ENCODE results near the genes OSCAR, LAIR1 and TTYH1.

DNA sequence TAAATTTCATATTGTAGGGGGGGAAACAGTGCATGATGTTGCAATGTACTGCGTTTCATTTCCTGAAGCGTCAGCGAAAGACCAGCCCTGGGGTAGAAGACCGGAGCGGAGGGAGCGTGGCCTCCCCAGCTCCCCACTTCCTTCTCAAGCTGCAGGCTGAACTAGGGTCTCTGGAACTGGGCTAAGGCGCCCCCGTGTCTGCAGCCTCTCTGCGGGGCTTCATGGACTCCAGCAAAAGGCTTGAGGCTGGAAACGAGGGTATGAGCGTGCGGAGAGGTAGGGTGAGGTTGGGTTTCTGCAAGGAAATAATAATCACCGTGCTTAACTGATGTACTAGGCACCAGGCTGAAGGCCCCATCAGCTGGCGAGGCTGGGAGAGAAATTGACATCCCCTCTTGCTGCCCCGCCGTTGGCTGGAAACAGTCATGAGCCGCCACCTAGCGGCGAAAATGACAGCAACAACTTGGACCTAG is 32.2 kb downstream of the CACNG6 start:
- RRBS: no CpG with 5 or more reads among the region's 19 CpGs

GRCh38 chr19:54100542-54101088 is at the start of gene OSCAR:
Gene OSCAR, minus strand, starts transcription at chr19:54100803.
- RRBS: no CpG with 5 or more reads among the region's 6 CpGs

DNA sequence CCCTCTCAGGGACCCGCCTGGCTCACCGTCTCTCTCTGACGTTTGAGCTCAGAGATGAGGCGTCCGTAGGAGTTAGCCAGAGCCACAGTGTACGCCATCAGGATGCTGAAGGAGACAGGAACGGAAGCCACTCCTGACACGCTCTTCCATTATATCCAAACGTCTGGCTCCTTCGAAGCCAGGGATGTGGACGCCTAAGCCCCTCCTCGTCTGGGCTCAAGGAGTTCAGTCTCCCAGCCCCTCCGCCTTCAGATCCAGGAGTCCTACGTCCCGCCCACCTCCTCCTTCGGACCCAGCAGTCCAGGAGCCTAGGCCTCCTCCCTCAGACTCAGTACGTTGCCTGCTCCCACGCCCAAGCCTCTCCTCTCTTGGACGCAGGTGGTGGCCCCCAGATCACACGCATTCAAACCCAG is 926 bp upstream of the LENG1 start:
- RRBS: no CpG with 5 or more reads among the region's 20 CpGs

DNA sequence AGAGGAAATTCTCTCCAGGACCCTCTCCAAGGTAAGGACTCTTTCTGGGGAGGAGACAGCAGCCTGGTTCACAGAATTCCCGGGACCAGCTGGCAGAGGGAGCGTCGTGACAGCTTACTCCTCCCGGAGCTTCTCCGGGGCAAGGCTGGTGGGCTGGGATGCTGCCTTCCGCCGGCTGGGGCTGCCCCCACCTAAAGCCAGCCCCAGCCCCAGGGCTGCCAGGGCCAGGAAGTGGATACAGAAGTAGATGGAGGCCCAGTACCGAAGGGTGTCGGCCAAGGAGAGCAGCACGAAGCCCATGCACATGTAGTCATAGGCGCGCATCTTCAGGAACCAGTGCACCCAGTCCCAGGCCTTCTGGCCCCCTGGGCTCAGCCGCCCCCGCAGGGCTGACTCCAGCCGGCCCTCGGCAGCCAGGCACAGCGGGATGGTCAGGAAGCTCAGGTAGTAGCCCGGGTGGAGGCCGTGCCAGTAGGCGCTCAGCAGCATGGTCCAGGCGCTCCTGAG is 1.0 kb upstream of the TMC4 start:
- RRBS: 85% methylated on average over 8 of the region's 21 CpGs

- RRBS: no CpG with 5 or more reads among the region's 17 CpGs
These were observed 2.4 kb downstream of the MBOAT7 start for GRCh38 chr19:54186755-54187630.

- RRBS: 3% methylated on average over 4 of the region's 14 CpGs
These were observed 148 bp upstream of the TSEN34 start for GRCh38 chr19:54191099-54191220.

- RRBS: no CpG with 5 or more reads among the region's 7 CpGs
These were observed 5.4 kb upstream of the LILRB2 start for GRCh38 chr19:54286341-54286629.

DNA sequence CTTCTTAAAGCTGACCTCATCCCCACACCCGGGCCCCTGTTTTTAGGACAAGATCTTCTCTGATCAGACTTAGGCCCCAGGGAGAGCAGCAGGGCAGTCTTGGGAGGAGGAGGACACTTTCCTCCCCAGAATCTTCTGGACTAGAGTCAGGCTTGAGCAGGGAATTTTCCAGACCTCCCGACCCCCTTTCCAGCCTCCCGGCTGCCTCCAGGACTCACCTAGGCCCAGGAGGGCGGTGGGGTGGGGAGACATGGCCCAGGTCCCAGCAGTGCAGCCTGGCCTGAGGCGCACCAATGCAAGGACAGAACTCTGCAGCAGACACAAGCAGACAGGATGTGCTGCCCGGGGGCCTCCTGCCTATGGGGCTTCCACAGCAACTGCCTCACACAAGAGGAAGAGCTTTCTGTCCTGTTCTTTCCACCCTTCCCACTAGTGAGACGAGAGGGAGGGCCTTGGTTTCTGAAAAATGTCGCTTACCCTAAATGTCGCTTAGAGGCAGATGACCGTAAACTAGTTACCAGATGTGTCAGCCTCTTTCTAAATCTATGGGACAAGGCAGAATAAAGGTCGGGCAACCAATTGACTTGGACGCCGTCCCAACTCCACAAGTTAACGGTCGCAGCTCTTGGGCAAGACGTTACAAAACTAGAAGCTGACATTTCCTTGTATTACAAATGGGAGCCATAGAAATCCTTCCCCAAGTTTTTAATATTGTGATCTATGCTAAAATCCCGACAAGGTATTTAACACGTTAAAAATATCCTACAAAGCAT is at the start of gene LAIR1:
Gene LAIR1 (minus strand): TSS at position 379 of the 773 bp plus-strand sequence.
- RRBS: no CpG with 5 or more reads among the region's 18 CpGs

DNA sequence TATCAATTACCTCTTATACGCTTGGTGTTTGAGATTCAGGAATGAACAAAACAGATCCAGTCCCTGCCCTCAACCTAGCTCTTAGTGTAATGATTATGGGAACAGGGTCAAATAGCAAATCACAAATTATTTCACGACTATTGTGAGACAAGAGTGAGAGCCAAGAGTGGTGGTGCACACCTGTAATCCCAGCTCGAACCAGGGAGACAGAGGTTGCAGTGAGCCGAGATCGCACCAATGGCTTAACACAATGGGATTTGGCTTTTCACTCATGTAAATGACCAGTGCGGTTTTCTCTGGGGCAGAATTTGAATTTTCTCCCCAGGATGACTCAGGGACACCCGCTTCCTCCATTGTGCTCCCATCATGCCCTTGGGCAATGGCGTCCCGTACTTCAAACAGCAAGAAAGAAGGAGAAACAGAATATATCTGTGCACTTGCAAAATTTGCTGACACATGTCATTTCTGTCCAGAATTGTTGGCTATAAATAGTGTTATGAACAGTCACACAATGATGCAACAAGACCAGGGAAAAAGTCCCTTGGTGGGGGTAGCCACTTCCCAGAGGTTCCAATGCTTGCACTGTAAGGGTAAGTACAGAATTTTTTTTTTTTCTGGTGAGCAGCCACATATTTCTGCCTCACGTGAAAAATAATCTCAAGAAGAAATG is 8.9 kb upstream of the LAIR1 start:
- RRBS: no CpG with 5 or more reads among the region's 10 CpGs

- RRBS: 51% methylated on average over 36 of the region's 59 CpGs
These were observed at the start of gene TTYH1 for GRCh38 chr19:54415152-54415746. Gene TTYH1, plus strand, starts transcription at chr19:54415464.

DNA sequence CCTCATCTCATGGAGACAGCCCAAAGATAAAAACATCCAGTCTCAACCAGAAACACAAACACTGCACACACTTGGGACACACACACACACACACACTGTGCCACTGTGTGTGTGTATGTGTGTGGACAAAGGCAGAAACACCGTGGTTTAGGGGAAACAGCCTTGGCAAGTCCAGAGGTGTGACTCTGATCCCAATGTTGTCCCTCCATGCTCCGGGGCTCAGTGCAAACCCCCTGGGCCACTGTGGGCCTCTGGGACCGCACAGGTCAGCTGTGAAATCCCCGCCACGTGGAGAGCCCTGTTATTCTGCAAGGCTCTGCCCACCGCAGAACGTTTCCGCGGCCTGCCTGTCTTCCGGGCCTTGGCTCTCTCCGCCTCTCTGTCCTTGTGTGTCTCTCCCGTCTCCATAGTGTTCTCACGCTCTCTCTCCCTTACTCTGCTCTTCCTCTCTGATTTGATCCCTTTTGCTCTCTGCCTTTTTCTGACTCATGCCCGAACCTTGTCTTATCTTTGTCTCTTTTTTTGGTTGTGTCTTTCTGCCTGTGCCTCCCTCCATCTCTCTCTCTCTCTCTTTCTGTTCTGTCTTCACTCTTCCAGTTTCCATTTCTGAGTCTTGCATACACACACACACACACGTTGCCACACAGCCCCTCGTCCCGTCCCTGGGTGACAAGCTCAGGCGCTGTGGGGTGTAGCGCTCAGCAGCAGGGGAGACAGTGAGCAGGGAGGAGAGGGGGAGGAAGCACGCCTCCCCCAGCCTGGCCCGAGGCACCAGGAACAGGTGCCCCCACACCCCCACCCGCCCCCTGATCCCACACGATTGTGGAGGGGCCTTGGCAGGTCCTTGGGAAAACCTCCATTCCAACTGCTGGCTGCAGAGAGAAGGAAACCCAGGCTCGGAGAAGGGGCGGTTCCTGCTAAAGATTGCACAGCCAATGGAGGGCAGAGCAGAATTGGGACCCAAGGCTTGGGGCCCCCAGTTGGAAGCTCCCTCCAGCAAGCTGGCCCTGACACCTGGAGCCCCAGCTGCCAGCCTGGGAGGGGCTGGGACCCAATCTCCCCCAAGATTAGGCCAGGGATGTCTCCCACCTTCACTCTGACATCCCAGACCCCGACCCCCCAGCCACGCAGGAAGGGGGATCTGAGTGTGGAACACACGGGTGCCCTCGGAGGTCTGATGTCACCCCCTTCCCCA is 3.1 kb downstream of the TTYH1 start:
- RRBS: no CpG with 5 or more reads among the region's 29 CpGs

DNA sequence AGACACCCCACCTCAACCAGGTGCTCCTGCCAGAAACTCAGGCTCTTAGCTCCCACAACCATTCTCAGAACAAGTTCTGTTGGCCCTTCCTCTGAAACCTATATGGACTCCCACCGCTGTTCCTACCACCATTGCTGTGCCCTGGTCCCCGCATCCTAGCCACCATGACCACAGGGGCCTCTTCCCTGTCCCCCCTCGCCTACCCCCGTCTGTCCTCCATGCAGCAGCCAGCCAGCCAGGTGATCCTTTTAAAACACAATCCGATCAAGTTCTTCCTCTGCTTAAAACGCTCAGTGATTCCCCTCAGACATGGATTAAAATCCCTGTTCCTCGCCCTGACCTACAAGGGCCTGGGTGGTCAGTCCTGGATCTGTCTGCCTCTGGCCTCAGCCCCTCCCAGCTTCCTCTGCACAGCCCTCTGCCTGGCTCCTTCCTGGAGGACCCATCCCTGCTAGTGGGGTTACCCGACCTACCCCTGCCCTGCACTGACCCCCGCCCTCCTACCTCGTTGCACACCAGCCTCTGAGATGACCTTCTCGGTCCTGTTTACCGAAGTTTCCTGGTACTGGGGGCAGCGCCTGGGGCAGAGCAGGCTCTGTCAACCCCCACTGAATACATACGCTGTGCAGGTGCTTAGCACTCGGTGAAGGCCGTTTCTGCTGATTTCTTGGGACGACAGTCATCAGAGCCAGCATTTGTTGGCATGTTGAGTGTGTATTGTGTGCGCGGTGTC is 14.8 kb upstream of the LENG8 start:
- RRBS: no CpG with 5 or more reads among the region's 19 CpGs

DNA sequence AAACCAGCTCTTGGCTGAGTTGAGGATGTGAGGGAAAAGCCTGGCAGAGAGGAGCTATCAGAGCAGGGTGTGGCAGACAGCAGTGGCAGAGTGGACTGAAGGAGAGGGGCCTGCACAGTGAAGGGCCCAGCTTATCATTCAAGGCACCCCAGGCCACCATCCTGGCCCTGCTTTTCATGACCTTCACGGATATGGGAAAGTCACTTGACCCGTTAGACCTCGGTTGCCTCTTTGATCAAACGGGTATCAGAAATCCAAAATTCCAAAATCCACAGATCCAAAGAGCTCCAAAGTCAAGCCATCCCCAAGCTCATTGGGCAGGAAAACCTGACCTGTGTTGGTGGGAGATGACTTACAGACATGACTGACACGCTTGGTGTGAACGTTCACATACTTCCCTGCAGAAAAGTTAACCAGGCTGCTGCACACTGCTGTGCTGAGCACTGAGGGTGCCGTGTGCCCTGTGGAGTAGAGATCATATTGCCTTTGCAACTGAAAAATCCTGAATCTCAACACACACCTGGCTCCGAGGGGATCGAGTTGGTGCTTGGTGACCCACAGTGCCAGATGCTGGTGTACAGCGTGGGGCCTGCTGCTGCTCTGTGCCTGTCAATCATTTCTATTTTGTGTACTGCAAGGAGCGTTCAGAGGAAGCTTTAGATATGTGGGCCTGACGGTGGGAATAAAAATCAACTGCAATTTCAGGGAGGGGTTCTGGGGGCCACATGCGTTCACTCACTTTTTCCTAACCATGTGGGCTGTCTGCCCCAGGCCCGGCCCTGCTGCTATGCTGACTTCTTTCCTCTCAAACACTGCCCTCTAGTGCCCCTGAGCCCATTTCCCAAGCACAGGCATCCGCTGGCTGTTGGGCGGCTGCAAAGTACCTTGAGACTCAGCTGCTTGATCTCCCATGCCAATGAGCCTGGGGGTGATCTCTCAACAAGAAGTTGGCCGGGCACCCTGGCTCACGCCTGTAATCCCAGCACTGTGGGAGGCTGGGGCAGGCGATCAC is 9.9 kb upstream of the LENG8 start:
- RRBS: no CpG with 5 or more reads among the region's 19 CpGs

DNA sequence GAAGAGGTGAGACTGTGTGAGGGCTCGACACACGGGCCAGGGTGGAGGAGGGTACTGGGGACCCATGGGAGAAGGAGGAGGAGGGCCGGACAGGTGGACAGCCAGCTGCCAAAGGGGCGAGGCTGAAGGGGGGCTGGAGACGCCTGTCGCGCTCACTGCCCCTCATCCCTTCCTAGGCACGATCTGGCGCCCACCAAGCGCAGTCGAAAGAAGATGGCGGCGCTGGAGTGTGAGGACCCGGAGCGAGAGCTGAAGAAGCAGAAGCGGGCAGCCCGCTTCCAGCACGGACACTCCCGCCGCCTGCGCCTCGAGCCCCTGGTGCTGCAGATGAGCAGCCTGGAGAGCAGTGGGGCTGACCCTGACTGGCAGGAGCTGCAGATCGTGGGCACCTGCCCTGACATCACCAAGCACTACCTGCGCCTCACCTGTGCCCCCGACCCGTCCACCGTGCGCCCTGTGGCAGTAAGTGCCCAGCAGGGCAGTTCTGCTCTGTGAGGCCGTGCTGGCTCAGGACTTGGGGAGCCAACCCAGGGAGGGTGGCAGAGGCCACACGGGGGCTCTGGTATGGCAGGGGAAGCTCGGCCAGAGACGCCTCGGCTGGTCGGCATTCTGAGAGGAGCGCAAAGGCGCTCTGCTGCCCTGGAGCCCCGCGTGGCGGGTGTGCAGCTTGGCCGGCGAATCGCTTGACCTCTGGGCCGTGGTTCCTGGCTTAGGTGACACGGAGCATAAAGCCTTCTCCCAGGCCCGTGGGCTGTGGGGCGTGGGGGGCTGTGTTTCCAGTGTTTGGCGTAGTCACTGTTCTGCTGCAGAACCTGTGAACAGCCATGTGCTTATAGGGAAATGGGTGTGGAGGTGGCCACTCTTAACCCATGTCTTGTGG is 6.9 kb downstream of the LENG9 start:
- RRBS: no CpG with 5 or more reads among the region's 47 CpGs

DNA sequence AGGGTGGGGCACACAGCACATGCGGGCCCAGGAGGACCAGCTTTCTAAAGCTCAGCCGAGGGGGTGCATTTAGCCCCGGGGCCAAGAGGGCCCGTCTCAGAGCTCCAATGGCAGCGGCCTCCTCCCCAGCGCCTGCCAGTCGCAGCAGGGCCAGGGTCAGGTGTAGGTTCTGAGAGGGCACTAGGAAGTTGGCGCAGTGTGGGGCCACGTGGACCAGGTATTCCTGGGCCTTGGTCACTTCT is 1.3 kb downstream of the LENG9 start:
- RRBS: no CpG with 5 or more reads among the region's 9 CpGs

DNA sequence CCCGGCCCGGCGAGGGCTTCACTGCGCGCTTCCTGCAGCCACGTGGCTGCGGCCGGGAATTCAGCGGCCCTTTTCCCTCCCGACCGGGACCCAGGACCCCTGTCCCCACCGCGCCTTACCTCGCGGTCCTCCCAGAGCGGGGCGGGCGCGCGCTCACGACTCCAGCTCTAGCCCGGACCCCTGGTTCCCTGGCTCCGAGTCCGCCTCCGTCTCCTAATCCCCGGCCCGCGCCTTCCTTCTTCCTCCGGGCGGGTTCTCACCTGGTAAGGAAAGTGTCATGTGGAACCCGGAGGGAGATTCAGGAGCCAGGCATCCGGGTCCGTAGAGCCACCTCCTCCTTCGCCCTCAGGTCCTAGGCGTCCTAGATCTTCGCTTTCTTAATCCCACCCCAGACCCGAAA is 1.7 kb downstream of the CDC42EP5 start:
- RRBS: 96% methylated on average over 20 of the region's 37 CpGs

- RRBS: no CpG with 5 or more reads among the region's 16 CpGs
These were observed 4.5 kb upstream of the LAIR2 start for GRCh38 chr19:54498080-54498654.

GRCh38 chr19:54526887-54527556 is 24.4 kb downstream of the LAIR2 start:
- RRBS: no CpG with 5 or more reads among the region's 28 CpGs

DNA sequence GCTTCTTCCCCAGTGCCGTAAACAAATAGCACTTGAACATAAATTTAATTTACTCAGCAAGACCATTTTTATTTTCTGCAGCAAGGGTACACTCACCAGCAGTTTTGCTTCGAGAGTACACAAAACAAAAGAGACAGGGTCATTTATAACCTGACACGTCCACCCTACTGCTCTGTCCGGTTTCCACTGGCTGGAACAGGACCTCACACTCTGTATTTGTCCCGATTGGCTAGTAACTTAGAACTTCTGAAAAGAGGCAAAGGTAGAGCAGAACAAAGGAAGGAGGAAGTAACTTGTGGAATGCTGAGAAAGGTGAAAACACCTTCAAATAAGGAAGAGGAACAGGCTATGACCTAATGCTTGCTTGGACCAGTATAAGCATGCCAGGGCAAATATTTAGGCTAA is 2.4 kb upstream of the LILRB1 start:
- RRBS: no CpG with 5 or more reads among the region's 5 CpGs

- RRBS: no CpG with 5 or more reads among the region's 13 CpGs
These were observed 12.7 kb downstream of the LILRB1 start for GRCh38 chr19:54642765-54643570.

Data from HTR-8/SVneo (cell line).